ENCODE data around the genes CSF3 and NR1D1.

GRCh38 chr17:39777634-39778375 is 40.1 kb downstream of the GRB7 start:
- RRBS: no CpG with 5 or more reads among the region's 11 CpGs

- RRBS: no CpG with 5 or more reads among the region's 2 CpGs
These were observed 57.0 kb downstream of the GRB7 start for GRCh38 chr17:39794706-39795160.

- RRBS: no CpG with 5 or more reads among the region's 12 CpGs
These were observed 3.2 kb downstream of the ORMDL3 start for GRCh38 chr17:39924110-39924775.

DNA sequence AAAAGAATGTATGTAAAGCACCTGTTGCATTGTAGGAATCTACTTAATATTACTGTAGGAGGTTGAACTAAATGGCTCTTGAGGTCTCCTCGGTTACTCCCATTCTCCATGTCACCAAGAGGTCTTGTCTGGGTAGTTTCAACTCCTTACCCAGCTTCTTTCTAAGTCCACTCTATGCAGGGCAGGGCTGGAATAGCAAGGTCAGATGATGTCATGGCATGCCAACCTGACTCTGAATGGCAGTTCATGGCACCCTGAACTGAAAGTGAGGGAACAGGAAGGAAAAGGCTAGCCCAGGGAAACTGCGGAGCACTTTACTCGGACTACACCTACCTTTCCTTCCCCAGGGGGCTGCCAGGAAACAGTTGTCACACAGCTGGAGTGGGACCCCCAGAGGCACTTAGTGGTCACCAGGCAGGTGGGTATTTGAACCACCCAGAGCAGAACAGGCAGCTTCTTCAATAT is 973 bp downstream of the LRRC3C start:
- RRBS: no CpG with 5 or more reads among the region's 3 CpGs

- RRBS: no CpG with 5 or more reads among the region's 14 CpGs
These were observed 12.4 kb downstream of the PSMD3 start for GRCh38 chr17:39992907-39993529.

DNA sequence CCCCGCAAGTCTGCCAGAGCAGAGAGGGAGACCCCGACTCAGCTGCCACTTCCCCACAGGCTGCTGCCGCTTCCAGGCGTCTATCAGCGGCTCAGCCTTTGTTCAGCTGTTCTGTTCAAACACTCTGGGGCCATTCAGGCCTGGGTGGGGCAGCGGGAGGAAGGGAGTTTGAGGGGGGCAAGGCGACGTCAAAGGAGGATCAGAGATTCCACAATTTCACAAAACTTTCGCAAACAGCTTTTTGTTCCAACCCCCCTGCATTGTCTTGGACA is 255 bp upstream of the CSF3 start:
- RRBS: no CpG with 5 or more reads among the region's 9 CpGs

- RRBS: no CpG with 5 or more reads among the region's 10 CpGs
These were observed at the start of gene CSF3 for GRCh38 chr17:40015321-40015916. Gene CSF3 (plus strand): TSS chr17:40015440.

GRCh38 chr17:40068672-40069777 is 6.3 kb downstream of the THRA start:
- RRBS: no CpG with 5 or more reads among the region's 18 CpGs

GRCh38 chr17:40087973-40089001 is 12.1 kb downstream of the NR1D1 start:
- RRBS: no CpG with 5 or more reads among the region's 30 CpGs

DNA sequence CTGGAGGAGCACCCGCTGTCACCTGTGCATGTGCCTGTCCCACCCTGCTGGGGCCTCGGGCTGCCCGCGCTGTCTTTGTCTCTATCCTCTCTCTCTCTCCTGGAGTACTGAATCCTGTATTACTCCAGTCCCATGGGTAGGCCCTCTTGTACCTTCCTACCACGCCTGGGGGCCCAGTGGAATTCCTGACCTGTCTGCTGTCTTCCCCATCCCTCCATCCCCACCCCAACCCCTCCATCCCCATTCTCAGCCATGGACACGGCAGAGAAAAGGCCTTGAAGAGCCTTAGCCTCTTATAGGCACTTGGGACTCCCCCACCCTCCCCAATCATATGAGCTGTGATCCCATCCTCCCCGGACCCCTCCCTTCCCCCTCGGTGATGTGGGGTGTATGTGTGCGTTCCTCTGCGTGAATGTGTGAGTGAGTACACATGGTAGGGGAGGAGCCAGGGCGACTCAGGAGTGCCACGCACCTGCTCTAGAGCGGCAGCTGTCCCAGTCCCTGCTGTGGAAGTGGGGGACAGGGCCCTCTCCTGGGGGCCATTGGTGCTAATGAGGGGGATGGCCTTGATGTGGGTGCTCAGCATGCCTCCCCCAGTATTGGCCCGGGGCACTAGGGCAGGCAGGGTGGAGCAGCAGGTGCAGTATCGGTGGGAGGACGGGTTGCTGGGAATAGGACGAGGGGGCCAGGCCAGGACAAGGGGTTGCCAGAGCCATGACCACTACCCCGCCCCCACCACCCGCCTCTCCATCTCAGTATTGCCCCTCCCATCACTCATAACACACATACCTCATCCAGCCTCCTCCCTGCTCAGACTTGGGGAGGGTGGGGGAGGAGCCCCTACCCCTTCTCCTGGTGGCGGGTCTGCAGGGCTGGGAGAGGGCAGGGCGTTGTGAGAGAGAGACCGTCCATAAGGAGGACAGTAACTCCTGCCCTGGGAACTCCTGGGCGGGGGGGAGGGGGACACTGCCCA is 8.7 kb downstream of the NR1D1 start:
- RRBS: no CpG with 5 or more reads among the region's 23 CpGs

DNA sequence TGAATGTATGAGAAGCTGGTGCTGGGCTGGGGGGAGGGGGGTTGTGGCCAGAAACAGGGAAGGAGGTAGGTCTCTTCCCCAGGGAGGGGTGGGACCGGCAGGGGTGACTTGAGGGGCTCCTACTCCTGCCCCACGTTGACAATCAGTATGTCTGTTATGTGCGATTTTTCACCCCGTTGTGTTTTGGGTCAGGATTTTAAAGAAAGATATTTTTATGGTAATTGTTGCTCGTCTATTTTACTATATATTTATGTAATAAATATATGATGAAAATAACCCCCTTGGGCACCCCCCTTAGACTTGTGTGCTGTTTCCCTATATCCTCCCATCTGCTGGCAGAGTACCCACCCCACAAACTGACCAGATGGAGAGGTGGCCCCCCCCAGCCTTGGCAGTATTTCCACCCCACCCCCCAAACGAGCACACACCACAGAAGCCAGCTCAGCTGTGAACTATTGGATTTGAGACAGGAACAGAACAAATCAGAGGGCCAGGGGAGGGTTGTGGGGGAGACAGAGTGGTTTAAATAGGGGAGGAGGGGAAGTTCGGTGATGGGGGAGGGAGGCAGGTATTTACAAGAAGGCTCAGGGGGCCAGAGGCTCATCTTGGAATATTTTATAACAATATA is 7.9 kb downstream of the NR1D1 start:
- RRBS: no CpG with 5 or more reads among the region's 7 CpGs

- RRBS: under 1% methylated on average over 18 of the region's 54 CpGs
These were observed at the start of gene NR1D1 for GRCh38 chr17:40100010-40101052. Gene NR1D1 (minus strand): TSS chr17:40100589.

- RRBS: no CpG with 5 or more reads among the region's 13 CpGs
These were observed 9.0 kb upstream of the MSL1 start for GRCh38 chr17:40112459-40113525.

- RRBS: no CpG with 5 or more reads among the region's 9 CpGs
These were observed 8.2 kb upstream of the MSL1 start for GRCh38 chr17:40113526-40113997.

GRCh38 chr17:40120974-40121693 is 637 bp upstream of the MSL1 start:
- RRBS: 1% methylated on average over 9 of the region's 34 CpGs

- RRBS: no CpG with 5 or more reads among the region's 3 CpGs
These were observed 2.1 kb downstream of the MSL1 start for GRCh38 chr17:40123988-40124218.

GRCh38 chr17:40150107-40150644 is 9.8 kb downstream of the CASC3 start:
- RRBS: no CpG with 5 or more reads among the region's 5 CpGs

- RRBS: no CpG with 5 or more reads among the region's 3 CpGs
These were observed 16.0 kb upstream of the WIPF2 start for GRCh38 chr17:40203137-40203463.

- RRBS: no CpG with 5 or more reads among the region's 4 CpGs
These were observed 4.7 kb upstream of the RARA start for GRCh38 chr17:40304203-40304826.

- RRBS: no CpG with 5 or more reads among the region's 10 CpGs
These were observed 2.1 kb upstream of the RARA start for GRCh38 chr17:40306771-40307419.

All from foreskin fibroblast (primary cell).